T47D (cell line): ENCODE results near the genes TULP1 and SLC26A8.

GRCh38 chr6:35512612-35513337, at the start of gene TULP1:
TSS of gene TULP1 (minus strand) at chr6:35512896.
- RRBS, result no CpG with 5 or more reads among the region's 18 CpGs

DNA sequence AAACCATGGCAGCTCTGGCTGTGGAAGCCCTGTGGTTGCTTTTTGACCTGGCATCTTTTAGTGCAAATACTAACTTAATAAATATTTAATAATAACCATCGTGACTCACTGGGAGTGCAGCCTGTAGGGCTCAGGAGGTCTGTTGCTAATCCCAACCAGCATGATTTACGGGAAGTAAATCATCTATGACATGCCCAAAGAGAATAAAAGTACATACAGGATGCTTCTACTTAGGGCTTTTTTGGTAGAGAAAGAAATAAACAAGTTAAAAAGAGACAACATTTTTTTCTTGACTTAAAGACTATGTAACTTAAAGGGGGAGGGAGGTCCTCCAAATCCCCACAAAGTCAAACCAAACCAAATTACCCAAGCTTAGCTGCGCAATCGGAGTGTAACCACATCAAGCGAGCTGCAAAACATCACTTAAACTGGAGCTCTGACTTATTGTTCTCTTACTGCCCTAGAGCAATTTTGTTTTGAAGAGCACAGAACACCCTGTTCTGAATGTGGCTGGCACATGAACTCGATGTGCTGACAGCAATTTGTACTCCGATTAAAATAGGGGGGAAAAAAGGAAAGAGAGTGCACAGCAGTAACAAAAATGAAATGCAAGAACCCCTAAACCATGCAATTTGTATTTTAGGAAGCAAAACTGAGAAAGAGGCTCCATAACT, 87.0 kb downstream of the FKBP5 start:
- RRBS, result no CpG with 5 or more reads among the region's 7 CpGs

DNA sequence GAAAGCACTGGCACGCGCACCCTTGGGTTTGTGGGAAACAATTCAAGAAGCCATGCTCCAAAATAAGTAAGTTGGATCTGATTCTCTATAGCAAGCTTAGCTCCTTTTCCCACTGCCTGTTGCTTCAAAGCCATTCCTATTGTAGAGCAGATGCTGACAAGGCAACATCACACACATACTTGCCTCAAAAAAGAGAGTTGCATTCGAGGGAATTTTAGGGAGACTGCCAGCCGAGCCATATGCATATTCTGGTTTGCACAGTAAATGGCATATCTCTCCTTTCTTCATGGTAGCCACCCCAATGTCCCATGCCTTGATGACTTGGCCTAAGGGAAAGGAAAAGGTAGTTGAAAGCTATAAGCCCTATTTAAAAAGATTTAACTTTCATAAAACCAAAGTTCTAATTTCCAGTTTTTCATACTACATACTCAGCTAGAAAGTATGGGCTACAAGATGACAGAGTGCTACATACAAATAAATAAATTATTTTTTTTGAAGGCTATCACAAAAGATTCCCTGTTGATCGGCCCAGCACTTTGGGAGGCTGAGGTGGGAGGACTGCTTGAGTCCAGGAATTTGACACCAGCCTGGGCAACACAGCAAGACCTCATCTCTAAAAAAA, 68.7 kb downstream of the FKBP5 start:
- RRBS, result no CpG with 5 or more reads among the region's 5 CpGs

- RRBS, result no CpG with 5 or more reads among the region's 2 CpGs
Measured at GRCh38 chr6:35686390-35687018, 2.2 kb downstream of the FKBP5 start.

DNA sequence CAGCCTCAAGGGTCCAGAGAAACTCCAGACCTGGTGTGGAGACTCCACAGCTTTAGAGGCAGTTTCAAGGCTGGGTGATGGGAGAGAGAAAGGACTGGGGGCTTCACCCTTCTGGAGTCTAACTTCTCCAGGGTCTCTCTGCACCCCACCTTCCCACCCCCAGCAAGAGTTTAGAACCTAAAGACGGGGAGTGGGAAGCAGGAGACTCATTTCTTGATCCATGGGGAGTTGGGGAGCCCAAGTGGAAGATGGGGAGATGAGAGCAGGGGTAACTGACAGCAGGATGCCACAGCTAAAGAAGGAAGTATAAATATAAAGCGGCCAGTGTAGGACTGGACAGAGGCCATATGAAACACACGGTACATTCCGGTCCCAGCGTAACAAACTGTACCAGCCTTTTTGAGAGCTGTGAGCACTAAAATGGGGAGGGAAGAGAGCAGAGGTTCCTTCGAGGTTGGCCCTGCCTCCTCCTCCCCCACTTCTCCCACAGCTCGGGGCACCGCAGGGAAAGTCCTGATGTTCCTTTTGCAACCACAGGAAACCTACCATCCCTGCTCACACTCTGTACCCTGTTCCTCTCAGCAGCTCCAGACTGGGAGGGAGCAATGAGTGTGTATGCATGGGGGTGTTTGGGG, 11.3 kb upstream of the ARMC12 start:
- RRBS, result no CpG with 5 or more reads among the region's 8 CpGs

DNA sequence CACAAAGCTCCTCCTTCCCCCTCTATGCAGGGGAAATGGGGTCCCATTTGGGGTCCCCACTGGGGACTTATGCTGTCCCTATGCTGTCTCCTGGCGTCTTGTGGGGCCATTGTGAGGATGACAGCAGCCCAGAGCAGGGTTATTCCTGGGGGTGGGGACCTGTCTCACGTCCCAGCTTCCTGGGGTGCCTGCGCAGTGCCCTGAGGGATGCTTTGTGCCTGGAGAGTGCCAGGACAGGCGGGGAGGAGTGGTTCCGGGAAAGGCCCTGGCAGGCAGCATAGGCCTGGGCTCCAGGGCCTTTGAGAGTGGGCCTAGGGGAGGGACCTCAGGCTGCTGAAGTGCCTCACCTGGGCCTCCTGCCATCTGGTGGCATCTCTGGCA, 8.0 kb upstream of the ARMC12 start:
- RRBS, result no CpG with 5 or more reads among the region's 5 CpGs

GRCh38 chr6:35731303-35731418, 5.7 kb upstream of the ARMC12 start:
- RRBS, result no CpG with 5 or more reads among the region's 6 CpGs

- RRBS, result 1% methylated on average over 14 of the region's 34 CpGs
Measured at GRCh38 chr6:35731419-35731880, 5.4 kb upstream of the ARMC12 start.

DNA sequence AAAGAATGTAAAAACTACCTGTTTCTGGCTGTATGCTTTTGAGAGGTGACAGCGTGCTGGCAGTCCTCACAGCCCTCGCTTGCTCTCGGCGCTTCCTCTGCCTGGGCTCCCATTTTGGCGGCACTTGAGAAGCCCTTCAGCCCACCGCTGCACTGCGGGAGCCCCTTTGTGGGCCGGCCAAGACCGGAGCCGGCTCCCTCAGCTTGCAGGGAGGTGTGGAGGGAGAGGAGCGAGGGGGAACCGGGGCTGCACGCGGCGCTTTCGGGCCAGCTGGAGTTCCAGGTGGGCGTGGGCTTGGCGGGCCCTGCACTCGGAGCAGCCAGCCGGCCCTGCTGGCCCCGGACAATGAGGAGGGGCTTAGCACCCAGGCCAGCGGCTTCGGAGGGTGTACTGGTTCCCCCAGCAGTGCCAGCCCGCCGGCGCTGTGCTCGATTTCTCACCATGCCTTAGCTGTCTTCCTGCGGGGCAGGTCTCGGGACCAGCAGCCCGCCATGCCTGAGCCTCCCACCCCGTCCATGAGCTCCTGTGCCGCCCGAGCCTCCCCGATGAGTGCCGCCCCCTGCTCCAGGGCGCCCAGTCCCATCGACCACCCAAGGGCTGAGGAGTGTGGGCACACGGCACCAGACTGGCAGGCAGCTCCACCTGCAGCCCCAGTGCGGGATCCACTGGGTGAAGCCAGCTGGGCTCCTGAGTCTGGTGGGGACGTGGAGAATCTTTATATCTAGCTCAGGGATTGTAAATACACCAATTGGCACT, 10.3 kb upstream of the SRPK1 start:
- RRBS, result 95% methylated on average over 2 of the region's 40 CpGs

DNA sequence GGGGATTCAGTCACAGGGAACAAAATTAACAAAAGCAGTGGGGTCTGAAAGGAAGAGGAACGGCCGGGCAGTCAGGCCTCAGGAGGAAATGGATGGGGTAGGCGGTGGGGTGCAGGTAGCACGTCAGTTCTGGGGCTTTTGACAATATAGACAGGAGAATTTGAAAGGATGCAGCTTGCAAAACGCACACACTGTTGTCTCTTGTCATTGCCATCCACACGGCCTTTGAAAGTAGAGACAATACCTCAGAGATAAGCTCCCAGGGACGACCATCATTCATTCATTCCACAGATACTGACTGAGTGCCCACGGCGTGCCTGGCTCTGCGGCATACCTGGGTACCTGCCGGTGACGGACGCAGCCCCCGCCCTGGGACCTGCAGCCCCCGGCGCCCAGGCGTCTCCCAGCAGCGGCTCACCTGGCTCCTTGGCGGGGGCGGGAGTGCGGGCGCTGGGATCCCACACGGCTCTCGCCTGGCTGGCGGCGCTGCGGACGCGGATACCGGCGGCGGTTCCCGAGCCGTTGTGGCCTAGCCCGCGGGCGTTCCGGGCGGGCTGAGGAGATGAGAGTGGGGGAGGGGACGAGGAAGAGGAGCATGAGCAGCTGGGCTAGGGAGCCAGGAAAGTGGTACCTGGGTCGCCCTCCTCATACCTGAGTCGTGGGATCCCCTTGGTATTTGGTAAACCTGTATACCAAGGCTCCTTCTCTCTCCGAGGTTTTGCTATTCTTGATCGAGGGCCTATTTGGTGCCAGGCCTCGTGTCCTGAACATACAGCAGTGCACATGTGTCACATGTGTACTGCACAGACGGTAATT, at the start of gene SLC26A8:
TSS of gene SLC26A8 (minus strand) at position 556 of the 816 bp plus-strand sequence.
- RRBS, result 11% methylated on average over 23 of the region's 46 CpGs

DNA sequence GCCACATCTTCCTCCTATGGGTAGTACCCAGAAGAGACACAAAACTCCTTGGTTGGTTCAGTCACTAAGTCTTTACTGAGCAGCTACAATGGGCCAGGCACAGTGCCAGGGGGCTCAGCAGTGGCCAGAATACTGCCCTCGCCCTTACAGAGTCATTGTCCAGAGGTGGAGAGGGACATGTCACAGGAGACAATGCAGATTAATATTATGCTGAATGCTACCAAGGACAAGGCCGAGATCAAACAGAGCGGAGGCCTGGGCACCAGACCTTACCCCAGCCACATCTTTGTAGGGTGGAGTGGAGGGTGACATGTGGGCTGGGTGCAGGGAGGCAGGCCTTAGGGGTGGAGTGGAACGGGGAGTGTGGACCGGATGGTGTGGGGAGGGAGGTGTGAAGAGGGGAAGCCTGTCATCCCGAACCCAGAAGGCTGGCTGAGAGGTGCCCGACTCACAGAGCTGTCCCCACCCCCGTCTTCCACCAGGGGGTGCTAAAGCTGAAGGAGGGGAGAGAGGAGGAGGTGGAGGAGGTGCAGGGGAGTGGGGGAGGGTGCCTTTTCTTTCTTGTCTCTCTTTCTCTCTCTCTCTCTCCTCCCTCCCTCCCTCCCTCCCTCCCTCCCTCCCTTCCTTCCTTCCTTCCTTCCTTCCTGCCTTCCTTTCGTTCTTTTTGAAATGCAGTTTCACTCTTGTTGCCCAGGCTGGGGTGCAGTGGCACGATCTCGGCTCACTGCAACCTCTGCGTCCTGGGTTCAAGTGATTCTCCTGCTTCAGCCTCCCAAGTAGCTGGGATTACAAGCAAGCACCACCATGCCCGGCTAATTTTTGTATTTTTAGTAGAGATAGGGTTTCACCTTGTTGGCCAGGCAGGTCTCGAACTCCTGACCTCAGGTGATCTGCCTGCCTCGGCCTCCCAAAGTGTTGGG, 6.5 kb upstream of the MAPK13 start:
- RRBS, result no CpG with 5 or more reads among the region's 15 CpGs

- RRBS, result no CpG with 5 or more reads among the region's 4 CpGs
Measured at GRCh38 chr6:36129821-36129995, 605 bp upstream of the MAPK13 start.

DNA sequence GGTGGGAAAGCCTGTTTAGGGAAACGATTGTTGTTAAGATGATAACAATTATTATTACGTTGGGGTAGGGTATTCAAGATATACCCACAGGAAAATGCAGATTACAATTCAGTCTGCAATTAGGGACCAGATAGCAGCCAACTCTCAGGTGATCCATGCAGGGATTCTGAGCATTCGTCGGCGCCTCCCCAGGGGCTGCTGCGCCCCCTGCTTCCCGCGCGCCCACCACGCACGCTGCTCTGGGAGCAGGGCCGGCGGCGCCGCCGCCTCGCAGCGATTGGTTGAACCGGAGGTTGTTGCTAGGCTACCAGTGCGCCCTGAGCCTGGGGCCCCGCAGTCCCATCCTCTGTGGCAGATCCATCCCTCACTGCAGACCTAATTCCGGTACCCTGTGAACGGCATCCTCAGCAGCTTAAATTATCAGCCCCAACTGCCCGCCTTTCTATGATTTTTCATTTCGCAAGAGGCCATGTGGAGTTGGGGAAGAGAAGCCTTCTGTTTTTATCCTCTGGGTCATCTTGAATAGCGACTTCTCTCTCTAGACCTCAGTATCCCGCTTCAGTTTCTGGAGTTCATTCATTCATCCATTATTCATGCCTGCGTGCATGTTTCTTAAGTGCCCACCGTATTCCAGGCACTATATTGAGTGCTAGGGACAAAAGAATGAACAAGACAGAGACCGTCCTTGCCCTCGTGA, 15.3 kb downstream of the PNPLA1 start:
- RRBS, result 74% methylated on average over 3 of the region's 31 CpGs

GRCh38 chr6:36343408-36343607, 6.6 kb upstream of the BNIP5 start:
- RRBS, result no CpG with 5 or more reads among the region's 2 CpGs

DNA sequence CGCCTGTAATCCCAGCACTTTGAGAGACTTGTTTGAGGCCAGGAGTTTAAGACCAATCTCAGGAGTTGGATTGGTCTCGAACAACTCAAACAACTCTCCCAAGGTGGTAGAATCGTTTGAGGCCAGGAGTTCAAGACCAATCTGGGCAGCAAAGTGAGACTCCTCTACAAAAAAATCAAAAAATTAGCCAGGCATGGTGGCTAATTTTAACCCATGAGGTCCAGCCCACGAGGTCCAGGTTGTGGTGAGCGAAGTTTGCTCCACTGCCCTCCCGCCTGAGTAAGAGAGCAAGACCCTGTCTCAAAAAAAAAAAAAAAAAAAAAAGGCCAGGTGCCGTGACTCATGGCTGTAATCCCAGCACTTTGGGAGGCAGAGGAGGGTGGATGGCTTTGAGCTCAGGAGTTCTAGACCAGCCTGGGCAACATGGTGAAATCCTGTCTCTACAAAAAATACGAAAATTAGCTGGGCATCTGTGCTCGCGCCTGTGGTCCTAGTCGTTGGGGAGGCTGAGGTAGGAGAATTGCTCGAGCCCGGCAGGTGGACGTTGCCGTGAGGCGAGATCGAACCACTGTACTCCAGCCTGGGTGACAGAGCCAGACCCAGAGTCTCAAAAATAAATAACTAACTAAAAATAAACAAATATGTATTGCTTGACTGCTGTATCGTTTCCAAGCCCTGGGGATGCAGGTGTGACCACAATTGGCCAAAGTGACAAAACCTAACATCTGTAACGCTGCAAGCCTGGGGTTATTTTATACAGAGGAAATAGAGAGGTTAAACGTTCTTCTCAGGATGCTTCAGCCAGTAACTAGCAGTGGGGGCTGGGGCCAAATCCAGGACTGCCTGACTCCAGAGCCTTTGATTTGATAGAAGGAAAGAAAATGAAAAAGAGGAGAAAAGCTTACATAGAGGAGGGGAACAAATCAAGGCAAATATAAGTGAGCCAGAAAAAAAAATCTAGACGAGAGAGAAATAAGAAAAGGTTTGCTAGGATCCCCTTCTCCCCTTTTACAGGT, 2.1 kb upstream of the SRSF3 start:
- RRBS, result no CpG with 5 or more reads among the region's 21 CpGs

GRCh38 chr6:36611217-36611642, 17.1 kb downstream of the SRSF3 start:
- RRBS, result no CpG with 5 or more reads among the region's 2 CpGs

DNA sequence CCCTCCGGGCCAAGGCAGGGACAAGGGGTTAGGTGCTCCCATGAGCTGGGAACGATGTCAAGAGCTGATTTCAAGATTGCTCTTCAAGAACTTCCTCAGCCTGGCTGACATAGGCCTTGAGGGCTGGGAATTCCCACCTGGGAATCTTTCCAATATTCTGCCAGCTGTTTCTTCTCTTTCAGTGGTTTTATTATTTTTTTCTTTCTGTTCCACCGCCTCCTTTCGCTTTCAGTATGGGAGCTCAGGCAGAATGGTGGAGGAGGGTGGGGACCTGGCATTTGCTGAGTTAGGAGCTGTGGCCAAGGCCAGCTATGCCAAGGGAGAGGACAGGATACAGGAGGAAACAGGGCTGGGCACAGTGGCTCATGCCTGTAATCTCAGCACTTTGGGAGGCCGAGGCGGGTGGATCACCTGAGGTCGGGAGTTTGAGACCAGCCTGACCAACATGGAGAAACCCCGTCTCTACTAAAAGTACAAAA, 33.7 kb downstream of the SRSF3 start:
- RRBS, result no CpG with 5 or more reads among the region's 8 CpGs

DNA sequence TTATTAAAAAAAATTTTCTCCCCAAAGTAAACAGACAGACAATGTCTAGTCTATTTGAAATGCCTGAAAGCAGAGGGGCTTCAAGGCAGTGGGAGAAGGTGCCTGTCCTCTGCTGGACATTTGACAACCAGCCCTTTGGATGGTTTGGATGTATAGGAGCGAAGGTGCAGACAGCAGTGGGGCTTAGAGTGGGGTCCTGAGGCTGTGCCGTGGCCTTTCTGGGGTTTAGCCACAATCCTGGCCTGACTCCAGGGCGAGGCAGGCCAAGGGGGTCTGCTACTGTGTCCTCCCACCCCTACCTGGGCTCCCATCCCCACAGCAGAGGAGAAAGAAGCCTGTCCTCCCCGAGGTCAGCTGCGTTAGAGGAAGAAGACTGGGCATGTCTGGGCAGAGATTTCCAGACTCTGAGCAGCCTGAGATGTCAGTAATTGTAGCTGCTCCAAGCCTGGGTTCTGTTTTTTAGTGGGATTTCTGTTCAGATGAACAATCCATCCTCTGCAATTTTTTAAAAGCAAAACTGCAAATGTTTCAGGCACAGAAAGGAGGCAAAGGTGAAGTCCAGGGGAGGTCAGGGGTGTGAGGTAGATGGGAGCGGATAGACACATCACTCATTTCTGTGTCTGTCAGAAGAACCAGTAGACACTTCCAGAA, 1.4 kb upstream of the CDKN1A start:
- RRBS, result no CpG with 5 or more reads among the region's 6 CpGs

- RRBS, result no CpG with 5 or more reads among the region's 11 CpGs
Measured at GRCh38 chr6:36829939-36830804, 9.1 kb downstream of the CPNE5 start.

- RRBS, result no CpG with 5 or more reads among the region's 4 CpGs
Measured at GRCh38 chr6:36836393-36837191, 2.7 kb downstream of the CPNE5 start.